Camera-type eye (tissue), 1 donor: Measurements from ENCODE around the gene GTF2IRD1.

DNA sequence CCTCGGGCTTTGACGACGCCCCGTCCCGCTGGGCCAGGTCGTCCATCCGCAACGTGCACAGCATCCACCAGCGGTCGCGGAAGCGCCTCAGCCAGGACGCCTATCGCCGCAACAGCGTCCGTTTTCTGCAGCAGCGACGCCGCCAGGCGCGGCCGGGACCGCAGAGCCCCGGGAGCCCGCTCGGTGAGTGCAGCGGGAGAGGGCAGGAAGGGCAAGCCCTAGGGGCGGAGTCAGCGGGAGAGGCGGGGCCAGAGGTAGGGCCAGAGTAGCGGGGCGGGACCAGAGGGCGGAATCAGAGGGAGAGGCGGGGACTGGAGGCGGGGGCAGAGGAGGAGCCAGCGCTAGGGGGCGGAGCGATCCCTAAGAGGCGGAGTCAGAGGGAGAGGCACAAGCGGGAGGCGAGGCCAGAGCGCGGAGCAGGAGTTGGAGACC lies 73.5 kb downstream of the NSUN5 start:
- RAMPAGE, long total RNA, result no peak

DNA sequence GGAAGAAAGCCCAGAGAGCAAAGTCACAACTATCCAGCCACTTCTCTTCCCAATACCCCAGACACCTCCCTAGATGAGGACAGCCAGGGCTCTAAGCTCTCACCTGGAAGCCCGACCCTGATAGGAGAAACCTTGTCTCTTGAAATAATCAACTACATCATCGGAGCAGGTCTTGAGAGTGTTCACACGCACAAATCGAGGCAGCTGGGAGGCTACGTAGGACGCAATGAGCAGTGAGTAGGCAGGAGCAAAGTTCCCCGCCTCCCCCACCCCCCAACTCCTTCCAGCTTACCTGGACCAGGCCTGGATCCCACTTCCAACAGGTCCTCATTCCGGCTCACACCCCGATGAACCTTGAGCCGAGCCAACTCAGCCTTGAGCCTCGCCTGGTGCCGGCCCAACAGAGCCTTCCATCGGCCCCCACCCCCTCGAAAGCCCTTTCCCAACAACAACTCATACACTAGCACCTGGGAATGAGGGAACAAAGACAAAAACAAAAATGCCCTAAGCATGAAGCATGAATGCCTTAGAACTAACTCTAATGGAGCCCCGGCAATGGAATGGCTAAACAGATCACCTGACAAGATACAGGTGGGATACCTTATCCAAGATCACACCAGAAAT lies 1.2 kb downstream of the NSUN5 start:
- RAMPAGE, long total RNA, result no peak

GRCh38 chr7:73508226-73508703 lies 13.8 kb downstream of the BAZ1B start:
- RAMPAGE, long total RNA, result no peak

- RAMPAGE, long total RNA, result no peak
Observed at GRCh38 chr7:73689446-73690125, 6.2 kb downstream of the BUD23 start.

GRCh38 chr7:73742104-73743242 lies 3.9 kb upstream of the ABHD11 start:
- RAMPAGE, long total RNA, result no peak

GRCh38 chr7:73768302-73769493 lies 1.4 kb downstream of the CLDN3 start:
- RAMPAGE, long total RNA, result no peak

GRCh38 chr7:73991971-73992554 lies 35.9 kb upstream of the ELN start:
- RAMPAGE, long total RNA, result no peak

GRCh38 chr7:74012915-74013370 lies 15.0 kb upstream of the ELN start:
- RAMPAGE, long total RNA, result no peak

GRCh38 chr7:74029813-74030556 lies 2.0 kb downstream of the ELN start:
- RAMPAGE, long total RNA, result no peak

DNA sequence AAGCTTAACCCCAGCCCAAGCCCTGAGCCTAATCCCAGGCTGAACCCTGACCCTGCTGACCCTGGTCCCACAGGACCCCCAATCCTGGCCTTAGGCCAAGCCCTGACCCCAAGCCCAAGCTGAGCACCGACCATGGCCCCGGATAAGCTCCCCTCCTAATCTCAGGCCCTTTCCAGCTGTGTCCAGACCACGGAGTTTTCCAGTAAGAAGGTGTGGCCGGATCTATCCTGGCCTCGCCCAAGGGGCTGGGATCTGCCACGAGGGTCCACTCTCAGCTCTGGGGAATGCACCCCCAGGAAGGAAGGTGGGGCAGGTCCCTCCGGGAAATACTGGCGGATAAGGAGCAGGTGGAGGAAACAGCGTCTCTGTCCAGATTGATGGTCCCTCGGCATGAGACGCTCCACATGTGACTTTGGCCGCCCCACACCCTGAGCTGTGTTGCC lies 10.3 kb downstream of the ELN start:
- RAMPAGE, long total RNA, result no peak

GRCh38 chr7:74053464-74053945 lies 25.5 kb downstream of the ELN start:
- RAMPAGE, long total RNA, result no peak

DNA sequence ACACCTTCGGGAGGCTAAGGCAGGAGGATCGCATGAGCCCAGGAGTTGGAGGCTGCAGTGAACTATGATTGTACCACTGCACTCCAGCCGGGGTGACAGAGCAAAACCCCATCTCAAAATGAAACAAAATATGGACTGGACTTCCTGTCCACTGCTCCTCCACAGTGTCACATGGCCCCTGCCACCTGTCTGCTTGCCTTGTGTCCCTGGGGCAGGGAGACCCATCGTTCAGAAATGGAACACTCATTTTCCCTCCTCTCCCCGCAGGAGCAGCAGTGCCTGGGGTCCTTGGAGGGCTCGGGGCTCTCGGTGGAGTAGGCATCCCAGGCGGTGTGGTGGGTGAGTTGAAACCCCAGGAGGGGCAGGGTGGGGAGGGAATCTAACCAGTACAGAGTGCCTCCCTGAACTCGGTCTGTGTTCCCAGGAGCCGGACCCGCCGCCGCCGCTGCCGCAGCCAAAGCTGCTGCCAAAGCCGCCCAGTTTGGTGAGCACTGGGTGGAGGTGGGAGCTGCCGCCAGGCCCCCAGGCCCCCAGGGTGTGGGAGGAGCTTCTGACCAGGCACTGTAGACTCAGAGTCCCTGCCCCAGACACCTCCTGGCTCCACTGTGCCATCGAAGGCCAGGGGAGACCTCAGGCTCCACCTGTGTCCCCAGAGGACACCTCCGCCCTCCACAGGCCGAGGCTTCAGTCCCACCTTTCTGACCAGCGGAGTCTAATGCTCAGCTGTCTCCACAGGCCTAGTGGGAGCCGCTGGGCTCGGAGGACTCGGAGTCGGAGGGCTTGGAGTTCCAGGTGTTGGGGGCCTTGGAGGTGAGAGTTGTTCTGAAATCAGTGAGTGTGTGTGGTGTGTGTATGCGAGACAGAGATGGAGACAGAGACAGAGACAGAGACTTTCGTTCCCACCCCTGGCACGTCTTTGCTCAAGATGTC lies 20.5 kb upstream of the LIMK1 start:
- RAMPAGE, long total RNA, result no peak

DNA sequence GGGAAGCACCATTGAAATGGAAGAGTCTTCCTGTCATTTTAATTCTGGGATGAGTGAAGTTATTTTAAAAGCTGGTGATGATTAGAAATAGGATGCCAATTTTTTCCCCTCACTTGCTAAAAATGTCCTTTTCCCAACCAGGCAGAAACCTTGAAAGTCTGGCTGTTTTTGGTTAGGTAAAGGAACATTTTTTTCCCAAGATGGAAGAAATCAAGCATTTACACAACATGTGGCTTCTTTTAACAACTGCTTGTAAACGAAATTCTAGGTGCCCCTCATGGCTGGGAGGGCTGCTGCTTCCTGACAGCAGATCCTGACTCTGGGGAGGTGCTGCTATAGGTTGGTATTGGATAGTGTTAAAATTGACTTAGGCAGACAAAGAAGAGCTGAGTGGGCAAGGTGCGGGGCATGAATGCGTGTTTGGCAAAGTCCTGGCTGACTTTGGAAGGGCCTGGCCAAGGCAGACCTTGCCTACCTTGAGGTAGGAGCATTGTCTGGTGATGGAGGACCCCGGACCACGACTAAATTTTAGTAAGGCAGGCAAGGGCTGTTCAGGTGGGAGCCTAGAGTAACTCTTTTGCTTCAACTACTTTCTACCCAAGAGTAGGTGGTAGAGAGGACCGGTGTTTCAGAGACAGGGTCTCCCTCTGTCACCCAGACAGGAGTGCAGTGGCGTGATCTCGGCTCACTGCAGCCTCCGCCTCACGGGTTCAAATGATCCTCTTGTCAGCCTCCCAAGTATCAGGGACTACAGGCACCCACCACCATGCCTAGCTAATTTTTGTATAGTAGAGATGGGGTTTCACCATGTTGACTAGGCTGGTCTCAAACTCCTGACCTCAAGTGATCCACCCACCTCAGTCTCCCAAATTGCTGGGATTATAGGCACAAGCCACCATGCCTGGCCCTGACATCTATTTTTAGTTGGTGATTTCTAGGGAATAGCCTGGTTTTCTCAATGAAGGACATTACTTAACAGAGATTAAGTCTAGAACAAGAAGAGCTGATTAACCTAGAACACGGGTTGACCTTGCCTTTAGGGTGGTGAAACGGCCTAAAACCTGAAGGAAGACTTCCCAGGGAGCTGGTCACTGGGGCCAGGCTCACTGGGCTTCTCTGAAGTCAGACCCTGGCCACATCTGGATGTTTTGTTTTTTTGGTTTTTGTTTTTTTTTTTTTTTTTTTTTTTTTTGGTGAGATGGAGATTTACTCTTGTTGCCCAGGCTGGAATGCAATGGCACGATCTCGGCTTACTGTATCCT lies 12.2 kb upstream of the LAT2 start:
- RAMPAGE, long total RNA, result no peak

DNA sequence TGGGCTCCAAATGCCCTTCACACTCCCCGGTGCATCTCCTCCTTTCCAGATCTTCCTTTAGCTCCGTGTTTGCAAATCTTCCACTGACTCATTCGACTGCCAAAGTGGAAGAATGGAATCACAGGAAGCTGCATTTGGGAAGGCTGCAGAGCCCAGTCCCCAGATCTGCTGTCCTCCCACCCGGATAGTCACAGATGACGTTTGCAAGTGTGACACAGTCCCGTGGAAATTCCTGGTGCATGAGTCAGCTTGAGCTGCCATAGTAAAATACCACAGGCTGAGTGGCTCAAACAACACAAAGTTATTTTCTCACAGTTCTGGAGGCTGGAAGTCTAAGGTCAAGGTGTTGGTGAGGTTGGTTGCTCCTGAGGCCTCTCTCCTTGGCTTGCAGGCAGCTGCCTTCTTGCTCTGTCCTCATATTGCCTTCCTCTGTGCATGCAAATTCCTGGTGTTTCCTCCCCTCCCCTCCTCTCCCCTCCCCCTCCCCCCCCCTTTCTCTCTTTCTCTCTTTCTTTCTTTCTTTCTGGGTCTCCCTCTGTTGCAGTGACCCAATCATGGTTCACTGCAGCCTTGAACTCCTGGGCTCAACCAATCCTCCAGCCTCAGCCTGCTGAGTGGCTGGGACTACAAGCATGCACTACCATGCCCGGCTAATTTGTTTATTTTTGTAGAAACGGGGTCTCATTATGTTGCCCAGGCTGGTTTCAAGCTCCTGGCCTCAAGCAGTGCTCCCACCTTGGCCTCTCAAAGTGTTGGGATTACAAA lies 9.4 kb upstream of the CLIP2 start:
- RAMPAGE, long total RNA, result no peak

GRCh38 chr7:74365023-74365664 lies 75.9 kb downstream of the CLIP2 start:
- RAMPAGE, long total RNA, result no peak

DNA sequence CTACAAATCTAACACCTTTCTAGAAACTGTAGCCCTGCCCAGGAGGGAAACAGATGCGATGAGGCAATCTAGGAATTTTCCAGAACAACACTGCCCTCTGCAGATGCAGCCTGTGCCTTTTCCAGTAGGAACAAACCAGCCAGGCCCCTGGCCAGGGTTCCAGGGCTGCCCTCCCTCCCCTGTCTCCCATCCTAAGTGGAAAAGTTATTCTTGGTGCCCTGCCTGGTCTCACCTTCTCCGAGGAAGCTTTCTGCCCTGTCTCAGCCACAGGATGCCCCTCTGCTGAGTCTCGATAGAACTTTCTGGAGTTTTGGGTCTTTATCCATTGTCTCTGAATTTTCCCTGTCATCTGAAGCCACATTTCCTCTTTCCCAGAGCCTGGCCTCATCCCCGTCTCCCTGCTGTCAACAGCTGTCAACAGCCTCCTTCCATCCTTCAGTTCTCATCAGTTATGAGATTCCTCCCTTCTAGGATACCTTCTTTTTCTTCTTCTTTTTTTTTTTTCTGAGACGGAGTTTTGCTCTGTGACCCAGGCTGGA lies 59.0 kb upstream of the GTF2IRD1 start:
- RAMPAGE, long total RNA, result no peak

GRCh38 chr7:74435056-74435673 lies 18.5 kb upstream of the GTF2IRD1 start:
- RAMPAGE, long total RNA, result no peak

GRCh38 chr7:74453265-74454223 lies at the start of gene GTF2IRD1:
GTF2IRD1 (plus strand) TSS chr7:74453906.
- RAMPAGE, long total RNA, result no peak

DNA sequence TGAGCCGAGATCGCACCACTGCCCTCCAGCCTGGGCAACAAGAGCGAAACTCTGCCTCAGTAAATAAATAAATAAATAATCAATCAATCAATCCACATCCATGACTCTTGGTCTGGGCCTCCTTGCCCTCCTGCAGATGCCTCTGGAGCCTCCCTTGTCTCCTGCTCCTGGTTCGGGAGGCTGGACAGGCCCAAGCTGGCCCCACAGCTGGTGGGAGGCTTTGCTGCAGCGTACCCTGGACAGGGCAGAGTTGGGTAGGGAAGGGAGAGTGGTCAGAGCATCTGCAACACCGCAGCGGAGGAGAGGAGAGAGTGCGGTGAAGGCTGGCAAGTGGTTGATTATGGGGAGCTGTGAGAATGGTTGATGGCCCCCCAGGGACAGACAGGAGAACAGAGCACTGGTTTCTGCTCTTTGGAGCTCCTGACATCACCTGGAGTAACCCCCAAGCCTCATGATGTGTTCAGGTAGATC lies 19.0 kb downstream of the GTF2IRD1 start:
- RAMPAGE, long total RNA, result no peak

DNA sequence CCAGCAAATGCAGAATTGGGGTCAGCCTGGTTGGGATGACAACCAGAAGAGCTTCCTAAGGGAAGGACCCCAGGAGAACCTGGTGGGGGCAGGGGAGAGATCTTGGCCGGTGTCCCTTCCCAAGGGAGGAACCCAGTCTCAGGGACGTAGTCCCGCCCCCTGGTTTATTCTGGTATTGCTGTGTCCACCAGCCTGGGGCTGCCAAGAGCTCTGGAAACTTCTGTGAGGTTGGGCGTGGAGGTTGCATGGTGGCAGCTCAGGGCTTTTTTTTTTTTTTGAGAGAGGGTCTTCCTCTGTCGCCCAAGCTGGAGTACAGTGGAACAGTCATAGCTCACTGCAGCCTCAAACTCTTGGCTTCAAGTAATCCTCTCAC lies 19.4 kb downstream of the GTF2IRD1 start:
- RAMPAGE, long total RNA, result no peak